Caco-2 (cell line): ENCODE data around the genes KRT31, KRT19 and GAST.

DNA sequence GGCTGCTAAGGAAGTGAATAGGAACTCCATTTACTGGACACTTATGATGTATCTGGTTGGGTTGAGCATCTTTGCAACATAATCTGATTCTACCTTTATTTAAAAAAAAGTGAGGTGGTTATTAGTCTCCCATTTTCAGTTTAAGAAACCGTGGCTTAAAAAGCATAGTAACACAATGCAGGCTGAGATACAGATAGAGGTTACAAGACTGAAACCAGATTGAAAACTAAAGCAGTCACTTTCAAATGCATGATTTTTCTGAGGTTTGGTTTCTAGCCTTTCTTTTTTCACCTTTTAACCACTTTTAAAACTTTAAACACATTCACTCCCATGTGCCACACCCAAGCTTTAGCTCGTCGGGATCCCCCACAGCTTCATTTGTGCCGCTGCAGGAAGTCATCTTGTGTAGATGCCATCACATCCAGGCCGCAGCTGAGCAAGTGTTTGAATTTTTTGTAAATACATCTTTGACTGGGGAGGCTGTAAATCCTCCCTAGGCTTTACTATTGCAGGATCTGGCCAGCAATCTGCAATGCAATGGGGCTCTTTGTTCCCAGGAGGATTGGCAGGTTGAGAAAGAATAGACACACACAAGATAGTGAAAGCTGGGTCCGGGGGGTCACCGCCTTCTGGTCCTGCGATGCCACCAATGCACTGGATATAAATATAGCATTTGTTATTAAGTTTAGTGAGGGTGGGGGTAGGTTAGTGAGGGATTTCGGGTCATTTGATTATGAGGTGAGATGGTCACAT lies 9.1 kb downstream of the KRT33A start:
- PRO-cap: no peak
- RRBS: no CpG with 5 or more reads among the region's 9 CpGs

GRCh38 chr17:41397004-41397780 lies at the start of gene KRT31:
Gene KRT31, minus strand, starts transcription at chr17:41397608.
- PRO-cap: no peak
- RRBS: no CpG with 5 or more reads among the region's 17 CpGs

- PRO-cap: no peak
- RRBS: no CpG with 5 or more reads among the region's 6 CpGs
Measured at GRCh38 chr17:41522782-41523395, 4.2 kb upstream of the KRT15 start.

- PRO-cap: bidirectional peak, plus-strand start at chr17:41527642, minus-strand start at chr17:41527480; bidirectional peak, plus-strand start at chr17:41528550, minus-strand start at chr17:41528308
- RRBS: 3% methylated on average over 27 of the region's 95 CpGs
Measured at GRCh38 chr17:41527453-41528453, at the start of gene KRT19. Gene KRT19, minus strand, starts transcription at chr17:41528308.

- PRO-cap: no peak
- RRBS: no CpG with 5 or more reads among the region's 7 CpGs
Measured at GRCh38 chr17:41536768-41537462, 8.8 kb upstream of the KRT19 start.

- PRO-cap: no peak
- RRBS: no CpG with 5 or more reads among the region's 6 CpGs
Measured at GRCh38 chr17:41538708-41539126, 10.6 kb upstream of the KRT19 start.

DNA sequence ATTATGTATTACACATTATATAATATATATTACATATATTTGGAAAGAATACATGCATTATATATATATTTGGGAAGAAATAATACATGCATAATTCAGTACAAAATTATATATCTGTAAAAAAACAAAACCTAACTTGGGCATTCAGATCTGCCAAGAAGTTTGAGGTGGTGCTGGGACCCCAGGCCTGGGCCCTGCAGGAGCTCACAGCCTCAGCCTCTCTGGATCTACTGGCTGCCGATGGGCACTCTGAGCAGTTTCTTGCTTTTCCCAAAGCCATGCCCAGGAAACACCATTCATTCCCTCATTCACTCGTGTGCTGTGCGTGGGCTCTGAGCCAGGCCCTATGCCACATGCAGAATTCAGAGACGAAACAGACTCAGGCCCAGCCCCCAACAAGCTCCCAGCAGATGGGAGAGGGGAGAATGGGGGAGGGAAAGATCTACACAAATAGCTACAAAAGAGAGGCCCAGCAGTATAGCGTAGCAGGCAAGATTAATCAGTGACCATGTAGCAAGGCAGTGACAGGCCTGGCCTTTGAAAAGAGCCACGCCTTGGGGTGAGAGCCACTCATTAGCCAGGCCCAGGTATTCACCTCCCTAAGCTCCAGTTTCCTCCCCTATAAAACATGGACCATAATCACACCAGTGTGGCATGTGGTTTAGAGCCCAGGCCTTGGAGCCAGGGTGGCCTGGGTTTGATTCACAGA lies 16.2 kb upstream of the KRT19 start:
- PRO-cap: bidirectional peak, plus-strand start at position 650 of the sequence, minus-strand start at position 423 of the sequence
- RRBS: no CpG with 5 or more reads among the region's 6 CpGs

GRCh38 chr17:41547861-41548413 lies 19.8 kb upstream of the KRT19 start:
- PRO-cap: no peak
- RRBS: 96% methylated on average over 3 of the region's 10 CpGs

GRCh38 chr17:41586975-41587490 lies 338 bp upstream of the KRT14 start:
- PRO-cap: no peak
- RRBS: no CpG with 5 or more reads among the region's 11 CpGs

- PRO-cap: no peak
- RRBS: 75% methylated on average over 8 of the region's 31 CpGs
Measured at GRCh38 chr17:41655187-41656338, 31.2 kb upstream of the KRT17 start.

- PRO-cap: bidirectional peak, plus-strand start at chr17:41665772, minus-strand start at chr17:41665721
- RRBS: no CpG with 5 or more reads among the region's 23 CpGs
Measured at GRCh38 chr17:41665216-41665875, 23.3 kb upstream of the EIF1 start.

DNA sequence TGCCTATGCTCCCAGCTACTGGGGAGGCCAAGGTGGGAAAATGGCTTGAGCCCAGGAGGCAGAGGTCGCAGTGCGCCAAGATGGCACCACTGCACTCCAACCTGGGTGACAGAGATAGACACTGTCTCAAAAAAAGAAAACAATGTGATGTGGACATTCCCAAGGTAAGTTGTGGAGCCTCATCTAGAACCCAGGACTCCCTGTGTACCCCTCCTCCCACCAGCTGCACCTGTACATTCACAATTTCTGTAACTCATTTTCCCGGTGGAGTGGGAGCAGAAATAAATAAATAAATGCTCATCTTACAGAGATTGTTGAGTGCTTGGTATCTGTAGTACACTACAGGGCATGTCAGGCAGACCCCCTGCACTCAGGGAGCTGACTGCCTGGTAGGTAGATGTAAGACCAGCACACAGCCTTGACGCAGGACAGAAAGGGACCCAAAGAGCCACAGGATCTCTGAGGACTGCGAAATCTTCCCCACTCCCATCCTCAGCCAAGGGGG lies 6.4 kb downstream of the EIF1 start:
- PRO-cap: no peak
- RRBS: no CpG with 5 or more reads among the region's 5 CpGs

GRCh38 chr17:41712047-41712504 lies at the start of gene GAST:
Gene GAST, plus strand, starts transcription at chr17:41712331.
- PRO-cap: no peak
- RRBS: no CpG with 5 or more reads among the region's 6 CpGs

DNA sequence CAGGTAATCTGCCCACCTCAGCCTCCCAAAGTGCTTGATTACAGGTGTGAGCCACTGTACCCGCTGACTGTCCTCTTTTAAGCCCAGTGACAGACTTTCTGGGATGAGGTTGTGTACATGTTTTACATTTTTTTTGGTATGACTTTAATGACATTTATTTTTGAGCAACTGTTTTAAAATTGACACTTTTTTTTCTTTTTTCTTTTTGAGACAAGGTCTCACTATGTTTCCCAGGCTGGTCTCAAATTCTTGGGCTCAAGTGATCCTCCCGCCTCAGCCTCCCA lies 16.0 kb upstream of the HAP1 start:
- PRO-cap: no peak
- RRBS: no CpG with 5 or more reads among the region's 2 CpGs

GRCh38 chr17:41810945-41811394 lies 779 bp downstream of the P3H4 start:
- PRO-cap: no peak
- RRBS: 28% methylated on average over 15 of the region's 34 CpGs

- PRO-cap: no peak
- RRBS: no CpG with 5 or more reads among the region's 9 CpGs
Measured at GRCh38 chr17:41974760-41975776, 8.5 kb downstream of the CNP start.

DNA sequence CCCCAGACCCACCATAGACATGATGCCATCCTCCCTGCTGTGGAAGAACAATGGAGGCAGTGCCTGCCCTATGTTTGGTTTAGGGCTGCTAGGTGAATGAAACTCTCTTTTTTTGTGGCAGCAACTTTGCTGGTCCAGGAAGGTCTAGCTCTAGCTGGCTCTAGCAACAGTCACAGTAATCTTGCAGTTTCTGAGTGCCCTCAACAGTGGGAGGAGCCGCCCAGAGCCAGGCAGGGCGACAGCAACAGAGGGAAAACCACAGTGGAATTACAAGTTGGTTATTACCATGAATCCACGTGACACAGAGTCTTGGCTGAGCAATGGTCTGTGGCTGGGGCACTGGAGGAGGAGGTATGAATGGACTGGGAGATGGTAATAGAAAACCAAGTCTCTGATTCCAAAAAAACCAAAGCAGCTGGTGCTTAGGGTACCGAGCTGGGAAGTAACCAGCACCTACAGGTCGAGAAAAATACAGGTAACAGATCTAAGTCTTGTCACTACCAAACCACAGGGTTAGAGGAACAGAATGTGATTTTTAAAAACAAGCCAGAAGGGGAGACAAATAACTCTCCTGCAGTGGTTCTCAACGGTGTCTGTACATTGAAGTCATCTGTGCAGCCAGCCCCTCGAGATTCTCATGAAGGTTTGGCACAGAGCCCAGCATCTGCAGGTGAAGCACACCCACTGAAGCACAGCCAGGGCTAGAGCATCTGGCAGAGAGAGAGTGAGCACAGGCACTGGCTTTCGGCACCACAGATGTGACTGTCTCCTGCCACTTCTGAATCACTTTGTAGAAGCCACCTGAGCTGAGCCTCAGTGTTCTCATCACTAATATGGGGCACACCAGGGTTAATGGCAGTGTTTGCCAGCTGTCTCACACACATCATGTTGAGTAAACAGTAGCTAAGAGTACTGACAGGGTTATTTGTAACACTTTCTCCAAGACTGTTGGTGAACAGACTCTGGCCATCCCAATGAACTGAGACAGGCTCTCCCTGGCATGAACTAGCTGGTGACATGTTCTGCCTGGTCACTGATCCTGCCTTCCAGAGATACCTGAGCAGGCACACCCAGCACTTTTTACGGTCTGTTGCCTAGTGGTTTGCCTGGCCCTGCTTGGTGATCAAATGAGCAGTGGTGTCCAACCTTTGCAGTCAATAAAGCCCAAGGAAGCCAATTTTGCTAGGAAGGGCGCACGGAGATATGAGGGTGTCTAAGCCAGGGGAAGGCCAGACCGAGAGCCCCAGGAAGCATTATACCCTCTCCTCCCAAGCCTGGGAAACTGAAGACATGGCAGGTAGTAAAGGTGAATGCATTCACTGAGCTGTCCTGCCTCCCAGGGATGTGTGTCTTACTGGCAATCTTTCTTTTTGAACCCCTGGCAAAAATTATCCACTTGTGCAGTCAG lies 10.8 kb downstream of the HSPB9 start:
- PRO-cap: no peak
- RRBS: no CpG with 5 or more reads among the region's 12 CpGs

DNA sequence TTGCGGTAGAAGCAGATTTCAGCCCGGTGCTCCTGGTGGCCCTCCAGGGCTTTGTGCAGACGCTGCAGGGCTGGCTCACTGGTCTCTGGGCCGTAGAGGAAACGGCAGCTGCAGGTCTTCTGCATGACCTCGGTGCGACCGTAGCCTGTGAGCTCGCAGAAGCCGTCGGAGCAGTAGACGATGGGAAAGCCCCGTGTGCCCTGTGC lies 2.2 kb downstream of the KCNH4 start:
- PRO-cap: no peak
- RRBS: no CpG with 5 or more reads among the region's 13 CpGs

GRCh38 chr17:42273509-42274355 lies 2.5 kb downstream of the STAT5B start:
- PRO-cap: no peak
- RRBS: no CpG with 5 or more reads among the region's 7 CpGs

DNA sequence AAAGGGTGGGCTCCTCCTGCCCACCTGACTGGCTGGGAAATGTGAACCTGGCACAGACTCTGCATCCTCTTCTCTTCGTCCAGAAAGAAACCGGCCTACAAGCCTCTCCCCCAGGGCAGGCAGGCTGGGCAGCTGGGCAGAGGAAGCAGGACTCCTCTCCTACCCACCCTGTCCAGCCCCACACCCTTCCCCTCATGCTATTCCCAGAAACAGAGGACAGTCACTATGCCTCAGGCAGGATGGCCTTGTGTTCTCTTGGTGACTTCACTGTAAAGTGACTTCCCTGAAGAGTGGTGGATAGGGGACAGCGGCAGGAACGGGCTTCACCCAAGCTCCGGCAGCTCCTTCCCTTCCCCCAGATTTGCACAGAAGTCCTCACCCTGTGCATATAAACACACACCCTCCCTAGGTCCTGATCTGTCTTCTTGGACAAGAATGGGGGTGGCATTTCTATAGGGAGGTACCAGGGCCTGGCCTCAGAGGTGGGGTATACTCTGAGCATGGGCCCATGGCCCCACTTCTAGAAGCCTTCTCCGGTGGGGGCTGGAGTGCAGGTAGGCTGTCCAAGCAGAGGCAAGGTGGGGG lies 4.9 kb upstream of the STAT5A start:
- PRO-cap: no peak
- RRBS: no CpG with 5 or more reads among the region's 6 CpGs